Spleen (tissue), 7 donors: ENCODE data around the genes TF, RYK, KY and EPHB1.

GRCh38 chr3:133745785-133746875 lies at the start of gene TF:
TSS of gene TF (plus strand) at chr3:133746393.
- PRO-cap, 4 experiments: no peak in any of the 4 experiments
- RAMPAGE, long total RNA, 4 experiments: no peak in any of the 4 experiments

GRCh38 chr3:133758999-133759552 lies 12.9 kb downstream of the TF start:
- PRO-cap, 4 experiments: no peak in any of the 4 experiments
- RAMPAGE, long total RNA, 4 experiments: no peak in any of the 4 experiments

DNA sequence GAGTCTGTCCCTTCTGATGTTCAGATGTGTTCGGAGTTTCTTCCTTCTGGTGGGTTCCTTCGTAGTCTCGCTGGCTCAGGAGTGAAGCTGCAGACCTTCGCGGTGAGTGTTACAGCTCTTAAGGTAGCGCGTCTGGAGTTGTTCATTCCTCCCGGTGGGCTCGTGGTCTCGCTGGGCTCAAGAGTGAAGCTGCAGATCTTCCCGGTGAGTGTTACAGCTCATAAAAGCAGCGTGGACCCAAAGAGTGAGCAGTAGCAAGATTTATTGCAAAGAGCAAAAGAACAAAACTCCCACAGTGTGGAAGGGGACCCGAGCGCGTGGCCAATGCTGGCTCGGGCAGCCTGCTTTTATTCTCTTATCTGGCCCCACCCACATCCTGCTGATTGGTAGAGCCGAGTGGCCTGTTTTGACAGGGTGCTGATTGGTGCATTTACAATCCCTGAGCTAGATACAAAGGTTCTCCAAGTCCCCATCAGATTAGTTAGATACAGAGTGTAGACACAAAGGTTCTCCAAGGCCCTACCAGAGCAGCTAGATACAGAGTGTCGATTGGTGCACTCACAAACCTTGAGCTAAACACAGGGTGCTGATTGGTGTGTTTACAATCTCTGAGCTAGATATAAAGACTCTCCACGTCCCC lies 39.9 kb upstream of the SLCO2A1 start:
- PRO-cap, 4 experiments: no peak in any of the 4 experiments
- RAMPAGE, long total RNA, 4 experiments: no peak in any of the 4 experiments

GRCh38 chr3:134237568-134238028 lies 13.1 kb downstream of the RYK start:
- PRO-cap, 4 experiments: no peak in any of the 4 experiments
- RAMPAGE, long total RNA, 4 experiments: start-site peak on the minus strand in 1 of 4 experiments, at chr3:134237774-134238218 at its widest, 11 reads per replicate

GRCh38 chr3:134250727-134251294 lies at the start of gene RYK:
TSS of gene RYK (minus strand) at chr3:134250859.
- PRO-cap, 4 experiments: peak in 4 of 4 experiments; most common plus-strand start chr3:134250962 (in 3); most common minus-strand start chr3:134250842 (in 2)
- RAMPAGE, long total RNA, 4 experiments: no peak in any of the 4 experiments

GRCh38 chr3:134313210-134314312 lies 60.7 kb downstream of the AMOTL2 start:
- PRO-cap, 4 experiments: peak in 4 of 4 experiments; most common plus-strand start chr3:134313498 (in 3); most common minus-strand start chr3:134313382 (in 1)
- RAMPAGE, long total RNA, 4 experiments: no peak in any of the 4 experiments

- PRO-cap, 4 experiments: no peak in any of the 4 experiments
- RAMPAGE, long total RNA, 4 experiments: no peak in any of the 4 experiments
Observed at GRCh38 chr3:134334727-134335368, 39.4 kb downstream of the AMOTL2 start.

- PRO-cap, 4 experiments: no peak in any of the 4 experiments
- RAMPAGE, long total RNA, 4 experiments: no peak in any of the 4 experiments
Observed at GRCh38 chr3:134350727-134351357, 23.4 kb downstream of the AMOTL2 start.

DNA sequence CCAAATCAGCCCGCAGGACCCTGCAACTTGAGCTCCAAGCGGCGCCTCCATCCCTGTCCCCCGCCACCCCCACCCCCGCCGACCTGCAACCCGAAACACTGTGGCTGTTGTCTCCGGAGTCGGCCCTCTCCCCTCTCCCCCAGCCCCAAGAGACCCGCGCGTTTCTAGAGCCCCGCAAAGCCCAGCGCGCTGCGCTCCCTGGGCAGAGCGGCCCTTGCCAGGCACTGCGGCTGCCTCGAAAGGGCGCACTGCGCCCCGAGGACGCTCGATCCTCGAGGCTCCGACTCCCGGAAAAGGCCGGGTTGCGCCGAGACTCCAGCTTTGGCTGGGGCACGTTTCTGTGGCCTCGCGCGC lies 311 bp downstream of the AMOTL2 start:
- PRO-cap, 4 experiments: peak in 2 of 4 experiments; most common minus-strand start position 296 of the sequence (in 2)
- RAMPAGE, long total RNA, 4 experiments: no peak in any of the 4 experiments

- PRO-cap, 4 experiments: no peak in any of the 4 experiments
- RAMPAGE, long total RNA, 4 experiments: no peak in any of the 4 experiments
Observed at GRCh38 chr3:134394264-134394714, 20.0 kb upstream of the AMOTL2 start.

DNA sequence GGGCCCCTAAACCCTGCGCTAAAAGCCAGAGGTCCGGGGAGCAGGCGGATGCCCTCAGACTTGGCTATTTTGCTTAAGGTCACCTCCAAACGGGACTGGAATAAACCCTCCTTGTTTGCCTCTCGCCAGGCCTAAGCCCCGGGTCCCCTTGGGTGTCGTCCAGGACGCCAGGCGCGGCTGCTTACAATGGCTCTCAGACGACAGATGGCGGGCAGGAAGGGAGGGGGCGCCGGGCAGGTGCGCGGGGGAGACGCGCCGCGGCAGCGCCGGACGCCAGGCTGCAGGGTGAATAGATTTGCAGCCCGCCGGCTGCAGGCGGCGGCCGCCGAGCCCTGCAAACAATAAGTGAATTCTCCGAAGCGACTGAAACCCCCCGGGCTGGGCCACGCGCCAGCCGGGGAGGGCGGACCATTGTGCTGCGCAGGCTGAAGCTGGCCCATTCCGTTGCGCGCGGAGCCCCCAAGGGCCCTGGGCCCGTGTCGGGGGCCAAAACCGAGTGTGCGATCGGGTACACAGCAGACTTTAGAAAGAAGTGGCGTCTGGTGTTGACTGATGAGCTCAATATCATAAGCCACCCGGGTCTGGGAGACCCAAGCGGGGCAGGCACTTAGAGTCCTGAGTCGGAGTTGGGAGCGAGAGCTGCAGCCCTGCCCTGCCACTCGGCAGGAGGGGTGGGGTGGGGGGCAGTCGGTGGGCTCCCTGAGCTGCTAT lies 32.4 kb upstream of the AMOTL2 start:
- PRO-cap, 4 experiments: no peak in any of the 4 experiments
- RAMPAGE, long total RNA, 4 experiments: no peak in any of the 4 experiments

- PRO-cap, 4 experiments: no peak in any of the 4 experiments
- RAMPAGE, long total RNA, 4 experiments: no peak in any of the 4 experiments
Observed at GRCh38 chr3:134535470-134535789, 49.6 kb downstream of the CEP63 start.

GRCh38 chr3:134650731-134651529 lies at the start of gene KY:
TSS of gene KY (minus strand) at chr3:134651022.
- PRO-cap, 4 experiments: no peak in any of the 4 experiments
- RAMPAGE, long total RNA, 4 experiments: no peak in any of the 4 experiments

GRCh38 chr3:134666409-134666961 lies 15.7 kb upstream of the KY start:
- PRO-cap, 4 experiments: no peak in any of the 4 experiments
- RAMPAGE, long total RNA, 4 experiments: no peak in any of the 4 experiments

- PRO-cap, 4 experiments: peak in 4 of 4 experiments; most common plus-strand start chr3:134795260 (in 4)
- RAMPAGE, long total RNA, 4 experiments: start-site peak on the plus strand in 2 of 4 experiments, at chr3:134795260-134795555 at its widest, 8 to 17 reads per replicate
Observed at GRCh38 chr3:134794835-134795815, at the start of gene EPHB1. TSS of gene EPHB1 (plus strand) at chr3:134795260.

- PRO-cap, 4 experiments: no peak in any of the 4 experiments
- RAMPAGE, long total RNA, 4 experiments: no peak in any of the 4 experiments
Observed at GRCh38 chr3:135147488-135148077, 352.5 kb downstream of the EPHB1 start.

DNA sequence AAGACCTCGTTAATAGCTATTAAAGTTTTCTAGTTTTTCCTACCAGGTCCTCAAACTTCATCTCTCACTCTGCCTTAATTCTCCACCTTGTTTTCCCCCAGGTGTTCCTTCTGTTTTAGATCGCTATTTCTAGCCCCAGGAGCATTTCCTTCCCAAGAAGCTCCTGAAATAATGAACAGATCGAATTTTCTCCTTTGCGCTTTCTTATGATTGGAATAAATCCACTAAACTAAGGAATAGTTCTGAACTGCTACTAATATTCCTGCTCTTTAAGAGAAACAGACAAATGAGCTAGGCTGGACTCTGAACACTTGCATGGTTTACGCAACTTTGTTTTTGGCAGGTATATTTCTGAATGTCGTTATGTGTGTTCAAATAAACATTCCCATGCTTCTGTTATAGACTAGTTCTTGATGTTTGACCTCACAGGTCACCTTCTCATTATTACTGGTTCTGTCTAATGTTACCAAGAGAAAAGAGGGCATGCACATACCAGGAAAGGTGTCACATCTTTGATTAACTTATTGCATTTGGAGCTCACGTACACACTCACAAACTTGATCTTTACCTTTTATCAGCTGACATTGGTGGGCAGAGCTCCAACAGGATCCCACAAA lies 418.1 kb downstream of the EPHB1 start:
- PRO-cap, 4 experiments: no peak in any of the 4 experiments
- RAMPAGE, long total RNA, 4 experiments: no peak in any of the 4 experiments

- PRO-cap, 4 experiments: no peak in any of the 4 experiments
- RAMPAGE, long total RNA, 4 experiments: no peak in any of the 4 experiments
Observed at GRCh38 chr3:135257477-135258095, 462.5 kb downstream of the EPHB1 start.

- PRO-cap, 4 experiments: no peak in any of the 4 experiments
- RAMPAGE, long total RNA, 4 experiments: no peak in any of the 4 experiments
Observed at GRCh38 chr3:135658903-135659349, 306.6 kb upstream of the PPP2R3A start.

DNA sequence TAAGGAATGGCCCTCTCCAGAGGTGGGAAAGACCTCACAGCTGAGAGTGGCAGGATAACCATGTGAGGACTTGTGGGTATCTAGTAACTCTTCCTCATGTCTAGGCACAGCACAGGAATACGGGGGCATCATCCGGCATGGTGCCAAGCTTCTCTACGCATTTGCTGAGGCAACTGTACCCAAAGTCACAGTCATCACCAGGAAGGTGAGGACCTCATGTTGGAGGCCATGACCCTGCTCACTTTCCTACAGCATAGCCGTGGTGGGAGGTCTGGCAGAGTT lies 76.9 kb downstream of the PCCB start:
- PRO-cap, 4 experiments: no peak in any of the 4 experiments
- RAMPAGE, long total RNA, 4 experiments: no peak in any of the 4 experiments